Sciatic nerve (tissue), 1 donor: ENCODE data around the genes UBR2, MEA1, KLHDC3, TTBK1 and SLC22A7.

DNA sequence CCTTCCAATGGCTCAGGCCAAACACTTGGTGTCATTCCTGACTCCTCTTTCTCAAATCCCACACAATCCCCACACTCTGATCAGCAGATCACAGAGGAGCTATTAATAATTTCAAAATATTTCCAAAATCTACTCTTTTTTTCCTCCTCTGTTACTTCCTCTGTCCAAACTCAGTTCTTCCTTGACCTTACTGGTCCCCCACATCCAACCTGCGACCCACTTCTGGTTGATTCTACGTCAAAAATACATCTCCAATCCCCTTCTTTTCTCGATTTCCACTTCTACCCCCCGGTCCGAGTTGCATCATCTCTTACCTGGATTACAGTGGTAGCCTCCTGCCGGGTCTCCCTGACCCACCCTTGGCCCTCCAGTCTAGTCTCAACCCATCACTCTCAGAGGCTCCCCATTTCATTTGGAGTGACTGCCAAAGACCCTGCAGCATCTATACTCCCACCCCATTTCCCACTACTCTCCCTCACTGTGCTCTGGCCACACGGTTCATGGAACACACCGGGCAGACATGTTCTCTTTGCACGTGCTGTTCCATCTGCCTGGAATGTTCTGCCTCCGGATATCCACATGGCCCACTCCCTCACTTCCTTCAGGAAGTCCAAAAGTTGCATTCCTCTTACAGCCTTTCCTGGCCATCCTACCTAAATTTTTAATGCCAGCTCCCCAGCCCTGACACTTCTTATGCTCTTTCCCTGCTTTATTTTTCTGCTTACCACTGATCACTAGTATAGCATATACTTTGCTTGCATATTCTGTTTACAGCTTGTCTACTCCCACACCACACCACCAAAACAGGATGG is 6.1 kb upstream of the CCND3 start:
- PRO-cap = no peak

- PRO-cap = no peak
Observed at GRCh38 chr6:42010914-42011302, 39.4 kb upstream of the TAF8 start.

- PRO-cap = no peak
Observed at GRCh38 chr6:42022603-42023034, 27.7 kb upstream of the TAF8 start.

GRCh38 chr6:42030500-42031289 is 19.6 kb upstream of the TAF8 start:
- PRO-cap = no peak

- PRO-cap = no peak
Observed at GRCh38 chr6:42039193-42039932, 11.0 kb upstream of the TAF8 start.

DNA sequence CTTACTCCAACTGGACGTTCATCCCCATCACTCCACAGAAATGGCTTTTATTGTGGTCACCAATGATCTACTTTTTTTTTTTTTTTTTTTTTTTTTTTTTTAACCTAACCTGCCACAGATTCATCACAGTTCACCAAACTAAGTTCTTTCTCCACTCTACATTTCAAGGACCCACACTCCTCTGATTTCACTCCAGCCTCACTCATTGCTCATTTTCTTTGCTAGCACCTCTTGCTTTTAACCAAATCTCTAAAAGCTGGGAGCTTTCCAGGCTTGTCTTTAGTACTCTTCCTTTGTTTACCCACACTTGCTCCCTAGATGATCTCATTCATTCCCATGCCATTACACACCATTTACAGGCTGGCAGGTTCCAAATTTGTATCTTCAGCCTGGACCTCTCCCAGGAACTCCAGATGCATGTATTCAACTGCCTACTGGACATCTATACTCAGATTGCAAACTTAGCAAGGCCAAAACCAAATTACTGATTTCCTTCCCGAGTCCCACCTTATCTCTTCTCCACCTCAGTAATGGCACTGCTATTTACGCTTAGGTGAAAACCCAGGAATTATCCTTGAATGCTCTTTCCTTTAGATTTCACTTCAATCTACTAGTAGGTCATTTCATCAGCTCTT is 5.3 kb upstream of the GUCA1B start:
- PRO-cap = no peak

GRCh38 chr6:42280065-42280768 is 62.6 kb upstream of the MRPS10 start:
- PRO-cap = no peak

GRCh38 chr6:42367096-42367739 is 84.5 kb downstream of the TRERF1 start:
- PRO-cap = bidirectional peak, plus-strand start at chr6:42367517, minus-strand start at chr6:42367384

GRCh38 chr6:42387194-42387731 is 64.5 kb downstream of the TRERF1 start:
- PRO-cap = no peak

GRCh38 chr6:42441457-42441852 is 10.3 kb downstream of the TRERF1 start:
- PRO-cap = no peak

DNA sequence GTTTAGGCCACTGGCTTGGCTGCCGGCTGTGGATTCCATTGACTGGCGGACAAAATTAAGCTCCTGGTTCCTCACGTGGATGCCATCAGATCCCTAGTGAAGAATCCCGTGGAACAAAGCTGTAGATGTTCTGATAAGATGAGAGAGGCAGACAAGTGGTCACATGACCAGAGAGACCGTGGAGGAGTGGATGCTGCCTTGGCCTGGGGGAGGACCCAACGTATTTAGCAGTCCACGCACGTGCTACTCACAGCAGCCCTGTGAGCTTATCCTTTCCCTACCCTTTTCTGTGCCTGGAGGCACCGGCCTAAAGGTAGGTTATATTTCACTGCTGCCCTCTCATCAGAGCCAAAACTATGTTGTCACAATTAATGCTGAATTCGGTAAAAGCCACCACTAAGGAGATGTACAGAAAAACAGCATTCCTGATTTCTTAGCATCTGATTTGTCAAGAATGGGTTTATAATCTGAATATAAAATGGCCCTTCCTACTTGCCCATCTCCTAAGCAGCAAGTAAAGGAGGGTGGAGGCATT is 15.7 kb upstream of the UBR2 start:
- PRO-cap = no peak

- PRO-cap = unidirectional peak, plus-strand start at chr6:42563958; bidirectional peak, plus-strand start at chr6:42564244, minus-strand start at chr6:42564374; bidirectional peak, plus-strand start at chr6:42564527, minus-strand start at chr6:42564582
Observed at GRCh38 chr6:42563523-42564683, at the start of gene UBR2. Gene UBR2 (plus strand): TSS chr6:42564029.

DNA sequence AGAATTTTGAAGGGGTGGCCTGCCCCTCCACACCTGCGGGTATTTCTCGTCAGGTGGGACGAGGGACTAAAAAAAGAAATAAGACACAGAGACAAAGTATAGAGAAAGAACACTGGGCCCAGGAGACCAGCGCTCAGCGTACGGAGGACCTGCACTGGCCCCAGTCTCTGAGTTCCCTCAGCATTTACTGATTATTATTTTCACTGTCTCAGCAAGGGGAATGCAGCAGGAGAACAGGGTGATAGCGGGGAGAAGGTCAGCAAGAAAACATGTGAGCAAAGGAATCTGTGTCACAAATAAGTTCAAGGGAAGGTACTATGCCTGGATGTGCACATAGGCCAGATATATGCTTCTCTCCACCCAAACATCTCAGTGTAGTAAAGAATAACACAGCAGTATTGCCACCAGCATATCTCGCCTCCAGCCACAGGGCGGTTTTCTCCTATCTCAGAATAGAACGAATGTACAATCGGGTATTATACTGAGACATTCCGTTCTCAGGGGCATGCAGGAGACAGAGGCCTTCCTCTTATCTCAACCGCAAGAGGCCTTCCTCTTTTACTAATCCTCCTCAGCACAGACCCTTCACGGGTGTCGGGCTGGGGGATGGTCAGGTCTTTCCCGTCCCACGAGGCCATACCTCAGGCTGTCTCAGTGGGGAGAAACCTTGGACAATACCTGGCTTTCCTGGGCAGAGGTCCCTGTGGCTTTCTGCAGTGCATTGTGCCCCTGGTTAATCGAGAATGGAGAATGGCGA is 3.2 kb upstream of the C6orf226 start:
- PRO-cap = no peak

DNA sequence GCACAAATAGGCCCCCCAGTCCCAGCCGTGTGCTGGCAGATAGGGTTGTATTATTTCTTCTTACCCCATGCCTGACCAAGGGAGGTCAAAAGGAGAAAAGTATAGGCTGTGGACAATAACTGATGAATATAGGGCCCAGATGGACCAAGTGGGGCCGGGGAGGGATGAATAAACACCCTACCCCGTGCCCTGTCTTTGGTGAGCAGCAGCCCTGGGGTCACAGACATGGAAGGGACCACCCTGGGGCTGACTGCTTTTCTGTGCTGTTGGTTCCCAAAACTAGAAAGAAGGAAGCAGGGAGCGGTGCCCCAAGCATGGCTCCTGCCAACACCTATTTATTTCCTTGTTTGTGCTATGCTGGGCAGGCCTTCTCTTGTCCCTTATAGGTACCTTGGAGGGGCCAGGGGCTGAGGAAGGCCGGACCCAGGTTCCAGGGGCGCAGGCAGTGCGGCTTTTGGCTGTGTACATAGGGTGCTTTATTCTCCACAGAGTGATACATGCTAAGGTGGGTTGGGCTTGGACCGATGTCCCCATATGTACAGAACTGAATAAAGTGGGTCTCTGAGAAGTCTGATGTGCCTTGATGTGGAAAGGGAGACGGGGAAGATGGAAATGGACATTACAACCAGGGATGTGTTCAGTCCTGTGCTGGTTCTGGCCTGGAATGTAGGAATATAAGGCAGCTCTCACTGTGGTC is 1.8 kb downstream of the MEA1 start:
- PRO-cap = no peak

DNA sequence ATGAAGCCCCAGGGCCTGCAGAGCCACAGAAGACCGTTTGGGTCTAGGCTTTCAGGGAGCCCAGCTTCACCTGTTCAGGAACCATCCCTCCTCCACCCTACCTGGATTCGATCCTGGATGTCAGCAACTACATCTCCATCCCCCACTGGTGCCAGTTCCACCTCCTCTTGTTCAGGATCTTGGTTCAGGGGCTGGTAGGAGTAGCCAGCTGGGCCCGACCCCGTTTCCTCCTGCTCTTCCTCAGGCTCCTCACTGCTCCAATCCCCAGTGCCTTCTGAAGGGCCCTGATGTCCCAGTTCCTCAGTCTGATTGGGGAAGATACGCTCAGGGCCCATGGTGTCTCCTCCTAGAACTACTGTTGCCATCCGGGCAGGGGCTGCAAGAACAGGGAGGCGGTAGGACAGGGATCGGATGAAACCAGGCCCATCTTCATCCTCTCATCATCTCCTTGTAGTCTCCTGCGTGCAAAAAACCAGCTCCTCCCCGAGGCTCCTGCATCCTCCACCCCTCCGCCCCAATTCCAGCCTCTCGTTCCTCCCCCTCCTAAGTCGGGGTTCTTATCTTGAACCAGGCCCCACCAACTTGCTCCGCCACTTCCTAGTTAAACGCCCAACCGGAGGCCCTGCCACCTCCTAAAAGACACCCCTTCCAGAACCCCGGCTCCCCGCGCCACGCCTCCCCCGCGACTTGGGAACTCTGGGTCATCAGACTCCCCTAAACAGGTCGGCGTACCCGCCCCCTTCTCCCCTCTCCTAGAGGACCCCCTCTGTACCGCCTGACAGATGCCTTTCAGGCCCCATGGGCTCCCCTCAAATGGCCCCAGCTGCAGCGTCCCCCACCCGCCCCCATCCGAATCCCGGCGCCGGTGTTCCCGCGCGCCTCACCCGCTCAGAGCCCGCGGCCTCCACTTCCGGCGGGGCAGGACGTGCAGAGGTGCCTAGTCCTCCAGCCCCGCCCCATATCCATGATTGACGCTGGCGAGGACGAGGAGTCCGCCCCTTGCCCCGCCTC is at the start of gene MEA1:
TSS of gene MEA1 (minus strand) at position 933 of the 1,011 bp plus-strand sequence.
- PRO-cap = bidirectional peak, plus-strand start outside the sequence, minus-strand start at position 908 of the sequence

DNA sequence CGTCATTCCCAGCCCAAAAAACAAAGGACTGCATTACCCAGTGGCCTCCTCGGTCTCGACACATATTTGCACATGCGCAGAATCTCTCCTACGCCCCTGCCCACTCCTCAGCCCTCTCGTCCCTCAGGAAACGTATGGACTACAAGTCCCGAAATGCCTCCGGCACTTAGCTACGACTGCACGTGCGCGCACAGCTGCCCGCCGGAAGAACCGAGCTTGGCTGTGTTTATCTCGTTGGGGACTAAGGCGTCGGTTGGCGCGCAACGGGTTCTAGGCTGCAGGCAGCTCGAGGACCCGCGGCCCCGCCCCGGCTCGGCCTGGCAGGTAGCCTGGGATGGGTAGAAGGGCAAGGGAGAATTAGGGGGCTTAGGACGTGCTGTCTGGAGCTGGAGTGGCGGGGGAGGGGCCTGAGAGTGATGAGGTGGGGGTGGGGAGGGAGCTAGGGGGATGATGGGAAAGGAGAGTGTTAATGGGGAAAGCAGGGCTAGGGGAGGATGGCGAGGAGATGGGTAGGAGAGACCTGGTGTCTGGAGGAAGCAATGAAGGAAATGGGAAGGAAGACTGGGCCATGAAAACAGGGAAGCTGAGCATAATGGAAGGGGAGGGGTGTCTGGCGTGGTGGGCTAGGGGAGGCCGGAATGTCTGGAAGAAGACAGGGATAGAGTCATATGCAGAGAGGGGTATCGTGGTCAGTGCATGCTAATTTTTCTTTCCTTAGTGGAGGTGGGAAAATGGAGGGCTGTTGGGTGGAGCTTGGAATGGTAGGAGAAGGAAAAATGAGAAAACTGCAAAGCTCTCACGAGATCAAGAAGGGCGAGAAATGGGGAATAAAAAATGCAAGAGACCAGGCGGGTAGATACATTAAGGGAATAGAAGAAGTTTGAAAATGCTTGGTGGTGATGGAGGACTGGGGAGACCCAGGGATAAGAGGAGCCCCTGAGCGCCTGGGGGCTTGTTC is at the start of gene KLHDC3:
TSS of gene KLHDC3 (plus strand) at position 225 of the 958 bp plus-strand sequence.
- PRO-cap = bidirectional peak, plus-strand start at position 244 of the sequence, minus-strand start outside the sequence

DNA sequence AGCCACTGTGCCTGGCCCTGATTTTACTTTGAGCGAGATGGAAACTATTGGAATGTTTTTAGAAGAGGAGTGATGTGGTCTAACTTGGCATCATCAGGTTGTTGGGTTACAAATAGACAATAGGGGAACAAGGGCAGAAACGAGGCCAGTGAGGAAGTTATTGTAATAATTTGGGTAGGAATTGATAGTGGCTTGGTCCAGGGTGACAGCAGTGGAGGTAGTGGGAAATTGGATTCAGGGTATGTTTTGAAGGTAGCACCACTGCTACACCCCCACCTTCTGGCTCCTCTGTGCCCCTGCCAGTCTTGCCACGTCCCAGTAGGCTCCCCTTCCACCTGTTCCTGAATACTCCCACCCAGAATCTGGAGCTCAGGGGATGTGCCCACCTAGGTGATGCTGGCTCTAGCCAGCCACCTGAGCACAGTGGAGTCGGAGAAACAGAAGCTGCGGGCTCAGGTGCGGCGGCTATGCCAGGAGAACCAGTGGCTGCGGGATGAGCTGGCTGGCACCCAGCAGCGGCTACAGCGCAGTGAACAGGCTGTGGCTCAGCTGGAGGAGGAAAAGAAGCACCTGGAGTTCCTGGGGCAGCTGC is 3.2 kb downstream of the KLC4 start:
- PRO-cap = no peak

DNA sequence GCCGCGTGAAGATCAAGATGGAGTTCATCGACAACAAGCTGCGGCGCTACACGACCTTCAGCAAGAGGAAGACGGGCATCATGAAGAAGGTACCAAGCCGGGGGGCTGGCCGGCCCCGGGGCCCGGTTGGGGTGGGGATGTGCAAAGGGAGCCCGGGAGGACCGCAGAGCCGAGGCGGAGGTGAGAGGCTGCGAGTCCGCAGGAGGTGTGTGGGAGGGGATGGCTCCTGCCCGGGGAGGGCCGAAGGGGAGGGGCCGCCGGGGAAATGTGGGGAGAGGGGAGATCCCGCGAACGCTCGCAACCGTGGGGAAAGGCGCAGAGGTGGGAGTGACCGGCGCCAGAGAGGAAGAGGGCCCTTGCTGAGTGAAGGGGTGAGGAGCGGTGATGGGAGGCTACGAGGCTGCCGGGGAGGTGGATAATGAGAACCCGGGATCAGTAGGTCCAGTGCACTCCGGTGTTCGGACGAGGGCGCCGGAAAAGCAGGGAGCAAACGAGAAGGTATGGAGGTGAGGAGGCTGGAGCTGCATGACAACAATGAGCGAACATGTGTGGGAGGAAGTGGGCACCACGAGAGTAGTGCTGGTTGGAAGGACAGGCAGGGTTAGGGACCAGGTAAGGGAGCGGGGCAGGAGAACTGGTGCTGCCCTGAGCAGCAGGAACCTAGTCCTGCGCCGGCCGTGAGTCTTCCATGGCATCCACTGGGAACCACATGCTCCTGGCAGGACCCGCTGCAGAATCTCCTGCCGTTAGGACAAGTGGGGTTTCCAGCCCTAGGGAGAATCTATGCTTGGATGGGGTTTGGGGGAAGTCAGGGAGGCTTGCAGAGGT is 1.2 kb downstream of the SRF start:
- PRO-cap = bidirectional peak, plus-strand start at position 310 of the sequence, minus-strand start at position 192 of the sequence; bidirectional peak, plus-strand start at position 681 of the sequence, minus-strand start at position 690 of the sequence

DNA sequence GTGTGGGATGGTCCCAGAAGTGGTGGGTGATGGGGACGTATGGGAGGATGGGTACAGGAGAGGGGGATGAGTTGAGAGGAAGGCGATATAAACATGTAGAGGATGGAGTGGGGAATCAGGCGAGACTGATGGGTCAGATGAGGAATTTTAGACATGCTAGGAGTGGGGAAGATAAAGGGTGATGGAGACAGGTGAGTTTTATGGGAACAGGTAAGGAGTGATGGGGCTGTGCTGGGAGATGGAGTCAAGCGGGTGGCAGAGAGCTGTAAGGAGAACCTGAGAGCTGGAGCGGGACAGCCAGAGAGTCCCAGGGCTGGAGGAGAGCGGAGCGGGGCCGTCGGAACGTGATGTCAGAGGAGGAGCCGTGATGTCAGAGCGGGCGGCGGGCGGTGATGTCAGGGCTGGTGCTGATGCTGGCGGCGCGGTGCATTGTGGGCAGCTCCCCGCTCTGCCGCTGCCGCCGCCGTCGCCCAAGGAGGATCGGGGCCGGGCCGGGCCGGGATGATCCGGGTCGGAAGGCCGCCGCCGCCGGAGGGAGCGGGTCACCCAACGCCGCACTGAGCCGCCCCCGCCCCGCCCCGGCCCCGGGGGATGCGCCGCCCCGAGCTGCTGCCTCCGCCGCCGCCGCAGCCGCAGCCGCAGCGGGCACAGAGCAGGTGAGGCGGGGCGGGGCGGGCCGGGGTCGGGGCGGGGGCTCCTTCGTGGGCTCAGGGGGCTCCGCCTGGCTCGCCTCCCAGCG is at the start of gene TTBK1:
TSS of gene TTBK1 (plus strand) at position 429 of the 739 bp plus-strand sequence.
- PRO-cap = no peak

DNA sequence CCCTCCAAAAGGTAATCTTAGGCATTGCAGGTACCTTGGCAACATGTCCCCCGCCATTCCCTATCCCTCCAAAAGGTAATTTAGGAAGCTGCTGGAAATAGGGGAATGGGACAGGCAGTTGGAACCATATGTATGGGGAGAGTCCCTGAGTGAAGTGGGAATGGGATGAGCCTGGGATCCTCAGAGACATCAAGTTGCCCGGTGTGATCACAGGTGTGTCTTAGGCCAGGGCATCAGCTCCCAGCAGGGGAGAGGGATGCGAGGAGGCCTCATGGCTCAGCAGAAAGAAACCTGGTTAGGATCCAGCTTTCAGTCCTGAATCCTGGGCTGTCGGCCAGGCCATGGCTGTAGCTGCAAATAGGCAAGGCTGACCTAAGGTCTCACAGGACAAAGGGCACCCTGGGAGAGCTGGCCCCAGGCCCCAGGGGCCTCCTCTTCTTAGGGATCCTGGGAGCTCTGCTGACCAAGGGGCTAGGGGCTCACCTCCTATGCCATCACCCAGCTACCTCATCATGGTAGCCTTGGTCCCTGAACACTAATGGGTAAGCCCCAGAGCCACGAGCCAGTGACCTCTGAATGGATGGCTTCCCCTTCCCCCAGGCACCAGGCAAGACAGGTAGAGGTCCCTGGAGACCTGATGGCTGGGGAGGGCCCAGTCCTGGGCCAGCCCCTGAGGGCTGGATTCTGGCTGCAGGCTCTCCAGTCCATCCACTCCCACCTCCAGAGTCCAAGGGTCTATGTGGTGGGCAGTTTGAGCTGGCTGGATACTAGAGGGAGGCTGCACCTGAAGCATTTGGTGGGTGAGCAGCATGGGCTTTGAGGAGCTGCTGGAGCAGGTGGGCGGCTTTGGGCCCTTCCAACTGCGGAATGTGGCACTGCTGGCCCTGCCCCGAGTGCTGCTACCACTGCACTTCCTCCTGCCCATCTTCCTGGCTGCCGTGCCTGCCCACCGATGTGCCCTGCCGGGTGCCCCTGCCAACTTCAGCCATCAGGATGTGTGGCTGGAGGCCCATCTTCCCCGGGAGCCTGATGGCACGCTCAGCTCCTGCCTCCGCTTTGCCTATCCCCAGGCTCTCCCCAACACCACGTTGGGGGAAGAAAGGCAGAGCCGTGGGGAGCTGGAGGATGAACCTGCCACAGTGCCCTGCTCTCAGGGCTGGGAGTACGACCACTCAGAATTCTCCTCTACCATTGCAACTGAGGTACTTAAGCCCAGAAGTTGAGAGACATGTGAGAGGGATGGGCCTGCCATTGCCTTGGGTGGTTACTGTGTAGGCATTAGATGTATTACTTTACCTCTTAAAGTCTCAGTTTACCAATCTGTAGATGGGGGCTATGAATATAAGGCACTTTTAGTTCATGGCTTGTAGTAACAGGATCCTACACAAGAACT is at the start of gene SLC22A7:
TSS of gene SLC22A7 (plus strand) at position 711 of the 1,393 bp plus-strand sequence.
- PRO-cap = no peak